ENCODE data around the gene MANSC1.

- RRBS = no CpG with 5 or more reads among the region's 6 CpGs
Measured at GRCh38 chr12:11144948-11145590, 10.6 kb upstream of the TAS2R30 start.

DNA sequence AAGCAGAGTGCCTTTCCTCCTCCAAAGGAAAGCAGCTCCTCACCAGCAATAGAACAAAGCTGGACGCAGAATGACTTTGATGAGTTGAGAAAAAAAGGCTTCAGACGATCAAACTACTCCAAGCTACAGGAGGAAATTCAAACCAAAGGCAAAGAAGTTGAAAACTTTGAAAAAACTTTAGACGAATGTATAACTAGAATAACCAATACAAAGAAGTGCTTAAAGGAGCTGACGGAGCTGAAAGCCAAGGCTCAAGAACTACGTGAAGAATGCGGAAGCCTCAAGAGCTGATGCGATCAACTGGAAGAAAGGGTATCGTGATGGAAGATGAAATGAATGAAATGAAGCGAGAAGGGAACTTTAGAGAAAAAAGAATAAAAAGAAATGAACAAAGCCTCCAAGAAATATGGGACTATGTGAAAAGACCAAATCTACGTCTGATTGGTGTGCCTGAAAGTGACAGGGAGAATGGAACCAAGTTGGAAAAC, 18.9 kb downstream of the PRB4 start:
- RRBS = no CpG with 5 or more reads among the region's 10 CpGs

DNA sequence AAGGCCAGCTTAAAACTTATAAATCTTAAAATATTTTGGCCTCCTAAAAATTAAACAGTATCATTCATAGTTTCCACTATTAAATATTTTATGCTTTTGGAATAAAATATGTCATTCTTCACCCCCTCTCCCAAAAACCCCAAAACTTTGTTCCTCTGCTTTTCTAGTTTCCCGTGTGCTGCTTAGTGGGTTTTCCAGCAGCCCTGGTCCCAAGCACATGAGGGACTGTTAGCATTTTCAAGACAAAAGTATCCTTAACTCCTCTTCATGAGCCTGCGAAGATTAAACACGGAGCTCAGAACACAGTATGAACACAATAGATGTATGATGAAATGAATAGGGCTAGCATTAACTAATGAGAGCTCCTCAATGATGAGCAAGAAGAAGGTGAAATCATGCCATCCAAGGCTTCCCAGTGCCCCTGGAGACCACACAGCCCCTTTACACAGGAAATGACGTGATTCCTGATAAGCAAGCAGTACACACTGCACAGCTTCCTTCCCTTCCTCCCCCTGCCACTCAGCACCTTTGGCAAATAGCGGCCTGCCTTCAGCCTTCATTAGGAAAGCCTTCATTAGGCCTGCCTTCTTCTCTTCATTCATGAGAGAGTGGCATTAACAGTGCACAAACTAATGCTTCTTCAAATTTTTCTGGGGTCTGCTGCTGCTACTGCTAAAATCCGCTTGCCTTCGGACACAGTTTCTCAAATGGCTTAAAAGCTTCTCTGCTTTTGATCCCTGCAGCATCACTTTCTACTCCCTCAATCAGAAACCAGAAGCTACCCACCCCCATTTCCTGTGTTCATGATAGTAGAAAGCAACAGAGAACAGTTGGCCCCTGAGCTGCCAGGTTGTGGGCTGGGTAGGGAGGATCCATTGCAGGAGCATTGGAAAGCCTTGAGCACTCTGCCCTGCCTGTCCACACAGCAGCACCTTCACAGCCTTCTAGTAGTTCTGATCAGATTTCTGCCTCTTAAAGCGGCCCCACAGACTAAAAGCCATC, 104.0 kb upstream of the ETV6 start:
- RRBS = no CpG with 5 or more reads among the region's 8 CpGs

DNA sequence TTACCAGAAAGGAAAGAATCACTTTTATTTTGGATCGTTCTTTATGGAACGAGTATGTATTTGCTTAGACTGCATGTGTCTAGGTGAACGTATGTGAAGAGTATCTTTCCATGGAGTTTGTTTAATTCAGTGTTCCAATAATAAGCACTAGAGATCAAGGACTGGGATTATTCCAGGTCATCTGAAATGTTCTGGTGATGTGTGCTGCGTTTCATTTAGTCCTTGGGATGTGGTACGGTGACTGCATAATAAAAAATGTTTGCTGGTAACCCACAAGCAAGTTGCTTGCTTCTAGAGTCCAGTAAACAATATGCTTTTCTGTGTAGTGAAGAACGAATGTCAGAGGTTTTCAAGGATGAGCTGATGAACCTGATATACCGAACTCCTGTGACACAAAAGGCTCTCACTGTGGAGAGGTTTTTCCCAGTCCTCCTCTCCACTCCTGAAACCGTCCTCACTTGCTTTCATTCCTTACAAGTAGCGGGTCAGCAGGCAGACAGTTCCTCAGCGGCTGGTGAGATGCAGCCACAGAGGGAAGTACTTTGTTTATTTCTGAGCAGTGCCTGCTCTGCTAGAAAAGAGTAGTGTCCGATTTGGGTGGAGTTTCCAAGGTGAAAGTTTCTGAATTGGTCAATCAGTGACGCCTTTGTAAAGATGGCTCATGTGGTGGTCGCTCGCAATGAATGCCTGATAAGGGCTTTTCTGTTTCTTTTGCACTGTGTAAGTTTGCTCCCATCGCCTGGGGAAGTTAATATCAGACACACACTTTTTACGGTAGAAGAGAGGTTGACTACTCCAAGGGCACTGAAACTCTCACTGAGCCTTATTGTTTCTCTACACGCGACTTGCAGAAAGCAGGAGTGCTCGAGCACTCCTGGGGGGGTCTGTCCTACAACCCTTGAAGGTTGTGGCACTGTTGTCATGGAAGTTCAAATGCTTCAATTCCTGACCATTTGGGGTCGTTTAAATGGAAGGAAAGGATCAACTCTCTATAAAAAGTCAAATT, 3.0 kb downstream of the ETV6 start:
- RRBS = no CpG with 5 or more reads among the region's 20 CpGs

DNA sequence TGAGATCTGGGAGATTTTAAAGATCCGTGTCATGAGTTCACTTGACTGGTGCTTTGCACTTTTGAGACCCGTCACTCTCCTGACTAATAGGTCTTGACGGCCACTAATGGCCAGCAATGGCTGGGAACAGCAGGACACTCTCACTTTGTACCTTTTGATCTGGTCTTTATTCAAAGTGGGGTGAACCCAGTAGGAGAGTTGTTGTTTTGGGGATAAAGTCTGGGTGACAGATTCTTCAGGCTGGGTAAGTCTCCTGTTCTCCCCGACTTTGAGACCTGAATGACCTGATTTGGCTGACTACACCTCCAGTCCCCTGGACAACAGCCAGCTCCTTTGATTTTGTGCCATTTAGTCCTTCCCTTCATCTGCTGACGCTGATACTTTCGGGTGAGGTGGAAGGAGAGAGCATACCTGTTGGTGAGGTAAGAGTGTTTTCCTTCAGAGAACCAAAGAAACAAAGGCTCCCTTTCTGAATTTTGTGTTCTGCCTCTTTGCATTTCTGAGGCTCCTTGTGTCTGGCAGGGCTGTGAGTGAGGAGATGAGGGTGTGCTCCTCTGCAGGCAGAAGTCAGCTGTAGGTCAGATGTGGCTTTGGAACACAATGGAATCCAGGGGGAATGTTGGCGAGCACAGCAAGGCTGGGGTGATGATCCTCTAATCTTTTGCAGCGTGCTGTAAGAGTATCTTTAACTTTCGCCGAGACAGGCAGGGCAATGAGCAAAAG, 12.0 kb downstream of the ETV6 start:
- RRBS = no CpG with 5 or more reads among the region's 10 CpGs

- RRBS = no CpG with 5 or more reads among the region's 1 CpG
Measured at GRCh38 chr12:11670930-11671284, 21.4 kb downstream of the ETV6 start.

DNA sequence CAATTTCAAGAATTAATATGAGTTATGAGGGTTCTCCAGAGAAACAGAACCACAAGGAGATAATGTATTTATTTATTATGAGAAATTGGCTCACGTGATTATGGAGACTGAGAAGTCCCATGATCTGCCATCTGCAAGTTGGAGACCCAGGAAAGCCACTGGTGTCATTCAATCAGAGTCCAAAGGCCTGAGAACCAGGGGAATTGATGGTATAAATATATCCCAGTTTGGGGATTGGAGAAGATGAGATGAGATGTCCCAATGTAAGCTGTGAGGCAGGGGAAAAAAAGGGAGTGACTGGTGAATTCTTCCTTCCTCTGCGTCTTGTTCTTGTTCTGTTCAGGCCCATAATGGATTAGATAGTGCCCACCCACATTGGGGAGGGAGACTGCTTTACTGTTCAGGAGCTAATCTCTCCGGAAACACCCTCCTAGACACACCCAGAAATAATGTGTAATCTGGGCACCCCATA, 29.1 kb downstream of the ETV6 start:
- RRBS = no CpG with 5 or more reads among the region's 3 CpGs

- RRBS = no CpG with 5 or more reads among the region's 11 CpGs
Measured at GRCh38 chr12:11705003-11705513, 55.6 kb downstream of the ETV6 start.

GRCh38 chr12:11743604-11744270, 94.3 kb downstream of the ETV6 start:
- RRBS = no CpG with 5 or more reads among the region's 11 CpGs

DNA sequence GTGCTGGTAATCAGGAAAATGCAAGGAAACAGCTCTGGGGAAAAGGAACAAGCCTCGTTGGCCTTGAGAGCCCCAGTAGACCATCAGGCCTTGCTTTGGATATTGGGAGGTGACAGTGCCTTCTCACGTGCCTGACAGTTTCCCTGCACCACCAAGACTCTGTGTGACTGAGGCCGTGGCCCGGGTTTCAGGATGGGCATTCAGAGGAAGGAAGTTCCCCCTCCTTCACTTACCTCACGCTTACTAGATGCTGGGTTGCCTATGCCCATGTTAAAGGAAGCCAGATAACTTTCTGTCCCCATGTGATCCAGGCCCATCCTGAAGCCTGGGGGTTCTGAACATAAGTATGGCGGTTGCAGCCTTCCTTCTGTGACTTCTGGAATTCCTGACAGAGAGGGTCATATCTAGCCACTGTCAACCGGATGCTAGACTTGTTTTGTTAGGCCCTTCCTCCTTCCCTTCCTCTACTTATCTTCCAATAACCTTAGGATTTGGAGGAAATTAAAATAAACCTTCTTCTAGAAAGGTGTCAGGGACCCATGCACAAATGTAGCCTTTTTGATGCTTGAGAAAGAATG, 120.8 kb downstream of the ETV6 start:
- RRBS = no CpG with 5 or more reads among the region's 7 CpGs

DNA sequence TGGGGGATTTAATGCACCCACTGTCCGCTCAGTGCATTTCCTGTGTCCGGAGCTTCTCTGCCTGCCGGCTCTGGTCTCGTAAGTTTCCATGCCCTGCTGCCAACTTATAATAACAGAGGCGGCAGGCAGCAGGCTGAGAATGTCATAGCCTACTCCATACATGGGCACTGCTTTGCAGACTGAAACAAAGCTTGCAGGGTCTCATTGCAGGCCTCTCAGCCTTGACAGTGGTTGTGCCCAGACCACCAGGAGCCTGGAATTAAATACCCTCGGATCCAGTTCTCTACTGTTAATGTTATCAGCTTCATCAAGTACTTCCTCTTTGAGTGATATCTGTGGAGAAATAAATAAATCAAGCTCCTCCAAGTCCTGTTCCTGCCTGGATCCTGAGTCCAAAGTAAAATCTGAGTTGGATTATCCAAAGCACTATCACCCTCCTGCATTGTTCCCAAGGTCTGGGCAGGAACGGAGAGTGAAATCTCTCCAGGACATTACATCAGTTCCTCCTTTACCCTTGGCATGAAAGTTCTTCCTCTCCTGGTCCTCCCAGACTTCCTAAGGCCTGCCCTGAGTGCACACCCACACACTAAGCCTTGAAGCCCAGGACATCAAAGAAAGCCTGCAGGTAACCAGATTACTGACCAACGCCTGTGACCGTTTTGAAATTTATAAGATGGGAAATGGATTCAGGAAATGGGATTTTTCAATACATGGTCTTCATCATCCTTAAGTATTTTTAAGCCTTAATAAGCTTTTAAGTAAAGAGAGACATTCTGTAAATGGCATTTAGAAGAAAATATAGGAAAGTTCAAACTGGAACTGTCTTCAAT, 206.8 kb upstream of the BCL2L14 start:
- RRBS = no CpG with 5 or more reads among the region's 9 CpGs

- RRBS = no CpG with 5 or more reads among the region's 9 CpGs
Measured at GRCh38 chr12:12180939-12181668, 85.7 kb downstream of the LRP6 start.

DNA sequence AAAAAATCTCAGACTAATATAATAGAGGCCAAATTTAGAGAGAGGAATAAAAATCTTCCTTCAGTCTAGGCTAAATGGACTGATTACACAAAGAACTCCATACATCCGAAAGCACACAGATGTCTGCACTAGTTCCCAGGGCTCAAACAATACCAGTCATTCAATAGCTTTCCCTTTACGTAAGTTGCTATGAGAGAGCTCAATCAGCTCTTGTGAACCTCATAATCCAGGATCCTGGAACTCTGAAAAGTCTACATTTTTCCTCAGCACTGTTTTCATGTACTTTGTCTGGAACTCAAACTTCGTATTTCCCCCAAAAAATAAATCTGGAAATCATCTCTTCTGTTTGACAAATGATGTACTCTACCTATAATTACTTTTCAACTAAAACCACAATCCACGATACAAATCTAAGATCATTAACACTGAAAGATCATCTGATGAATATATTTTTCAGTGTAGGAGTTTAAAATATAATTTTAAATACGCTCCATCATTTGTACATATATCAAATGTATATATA, 25.8 kb downstream of the LRP6 start:
- RRBS = no CpG with 5 or more reads among the region's 5 CpGs

DNA sequence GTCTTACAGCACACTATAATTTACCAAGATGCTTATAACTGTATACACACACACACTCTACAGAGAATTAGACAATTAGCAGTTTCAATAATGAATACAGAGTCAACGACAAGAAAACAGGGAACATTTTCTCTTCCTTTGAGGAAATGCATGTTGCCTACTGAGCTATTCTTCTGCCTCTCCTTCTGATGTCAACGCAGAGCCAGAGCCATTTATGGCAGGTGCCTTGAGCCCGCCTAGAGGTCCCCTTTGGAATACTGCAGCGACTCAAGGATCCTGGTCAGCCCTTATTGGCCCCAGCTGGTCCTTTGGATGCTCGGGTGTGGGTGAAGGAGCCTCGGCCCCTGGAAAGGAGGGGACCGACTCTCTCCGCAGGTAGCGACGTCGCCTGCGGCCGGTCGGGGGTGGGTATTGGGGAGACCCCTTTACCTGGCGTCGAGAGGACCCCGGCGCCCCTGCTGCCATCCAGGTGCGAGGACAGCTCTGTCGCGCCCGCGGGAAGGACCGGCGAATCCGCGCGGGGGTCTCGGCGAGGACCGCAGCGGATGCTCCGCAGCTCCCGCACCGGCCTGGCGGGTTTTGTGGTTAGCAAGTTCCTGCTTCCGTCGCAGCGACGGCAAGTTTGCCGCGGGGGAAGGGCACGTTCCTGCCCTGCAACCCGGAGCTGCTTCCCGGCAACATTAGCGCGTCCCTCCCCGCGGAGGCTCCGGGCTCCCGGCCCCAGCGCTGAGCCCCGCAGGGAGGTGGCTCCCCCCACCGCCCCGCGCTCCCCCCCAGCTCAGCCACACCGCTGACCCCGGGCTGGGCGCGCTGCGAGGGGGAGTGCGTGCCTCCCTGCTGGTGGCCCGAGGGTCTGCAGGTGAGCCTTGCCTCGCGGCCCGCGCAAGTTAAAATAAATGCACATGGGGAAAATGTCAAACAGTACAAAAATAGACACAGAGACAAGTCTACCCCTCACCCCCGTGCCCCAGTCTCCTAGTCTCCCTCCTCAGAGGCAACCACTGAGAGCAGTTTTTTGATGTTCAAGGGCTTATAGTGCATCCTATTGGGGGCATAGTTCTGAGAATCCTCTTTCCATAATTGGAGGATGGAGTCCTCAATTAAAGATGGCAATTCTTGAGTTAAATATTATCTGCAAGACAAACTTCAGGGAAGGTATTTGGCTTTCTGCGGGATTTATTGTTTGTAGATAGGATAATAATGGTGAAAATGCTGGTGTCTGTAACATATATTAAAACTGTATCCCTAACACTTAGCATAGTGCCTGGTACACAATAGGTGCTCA, at the start of gene MANSC1:
Gene MANSC1 (minus strand): TSS at position 594 of the 1,285 bp plus-strand sequence.
- RRBS = 1% methylated on average over 34 of the region's 69 CpGs

DNA sequence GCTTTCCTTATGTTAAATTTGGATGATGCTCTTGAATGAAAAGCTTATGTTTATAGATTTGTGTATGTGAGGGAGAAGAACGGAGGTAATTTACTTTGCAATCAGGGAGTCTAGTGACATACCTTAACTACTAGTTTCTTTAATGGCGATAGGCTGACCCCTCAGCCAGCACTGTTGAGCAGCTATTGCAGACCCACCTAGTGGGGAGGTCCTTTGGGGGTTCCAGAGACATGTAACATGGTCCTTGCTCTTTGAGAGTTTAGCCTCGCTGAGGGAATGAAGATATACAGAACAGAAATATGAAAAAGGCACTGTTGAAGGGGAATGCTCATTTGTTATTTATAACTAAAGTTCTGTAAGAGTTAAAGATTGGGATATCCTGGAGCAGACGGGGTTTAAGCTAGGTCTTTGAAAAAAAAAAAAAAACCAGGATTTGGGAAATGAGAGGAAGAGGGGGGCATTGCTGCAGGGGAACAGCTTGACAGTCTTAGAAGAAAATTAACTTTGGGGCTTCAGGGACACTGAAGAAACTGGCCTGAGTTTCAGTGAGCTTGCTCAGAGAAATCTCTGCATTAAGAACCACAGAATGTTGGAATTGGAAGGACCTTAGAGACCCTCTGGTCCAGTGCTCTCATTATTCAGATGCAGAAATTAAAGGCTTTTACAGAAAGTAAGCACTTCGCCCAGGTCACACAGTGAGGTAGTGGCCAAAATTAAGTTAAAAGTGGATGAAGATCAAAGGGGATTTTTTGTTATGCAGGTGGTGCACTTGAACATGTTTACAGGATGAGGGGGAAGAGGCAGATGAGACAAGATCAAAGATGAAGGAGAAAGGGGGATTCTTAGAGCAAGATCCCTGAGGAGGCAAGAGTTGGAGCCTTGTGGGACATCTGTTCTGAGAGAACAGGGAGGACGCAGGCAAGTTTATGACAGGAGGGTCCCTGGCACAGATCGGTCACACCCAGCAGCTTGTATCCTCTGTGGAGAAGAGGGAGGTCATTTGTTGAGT, 83.6 kb downstream of the BORCS5 start:
- RRBS = no CpG with 5 or more reads among the region's 7 CpGs

DNA sequence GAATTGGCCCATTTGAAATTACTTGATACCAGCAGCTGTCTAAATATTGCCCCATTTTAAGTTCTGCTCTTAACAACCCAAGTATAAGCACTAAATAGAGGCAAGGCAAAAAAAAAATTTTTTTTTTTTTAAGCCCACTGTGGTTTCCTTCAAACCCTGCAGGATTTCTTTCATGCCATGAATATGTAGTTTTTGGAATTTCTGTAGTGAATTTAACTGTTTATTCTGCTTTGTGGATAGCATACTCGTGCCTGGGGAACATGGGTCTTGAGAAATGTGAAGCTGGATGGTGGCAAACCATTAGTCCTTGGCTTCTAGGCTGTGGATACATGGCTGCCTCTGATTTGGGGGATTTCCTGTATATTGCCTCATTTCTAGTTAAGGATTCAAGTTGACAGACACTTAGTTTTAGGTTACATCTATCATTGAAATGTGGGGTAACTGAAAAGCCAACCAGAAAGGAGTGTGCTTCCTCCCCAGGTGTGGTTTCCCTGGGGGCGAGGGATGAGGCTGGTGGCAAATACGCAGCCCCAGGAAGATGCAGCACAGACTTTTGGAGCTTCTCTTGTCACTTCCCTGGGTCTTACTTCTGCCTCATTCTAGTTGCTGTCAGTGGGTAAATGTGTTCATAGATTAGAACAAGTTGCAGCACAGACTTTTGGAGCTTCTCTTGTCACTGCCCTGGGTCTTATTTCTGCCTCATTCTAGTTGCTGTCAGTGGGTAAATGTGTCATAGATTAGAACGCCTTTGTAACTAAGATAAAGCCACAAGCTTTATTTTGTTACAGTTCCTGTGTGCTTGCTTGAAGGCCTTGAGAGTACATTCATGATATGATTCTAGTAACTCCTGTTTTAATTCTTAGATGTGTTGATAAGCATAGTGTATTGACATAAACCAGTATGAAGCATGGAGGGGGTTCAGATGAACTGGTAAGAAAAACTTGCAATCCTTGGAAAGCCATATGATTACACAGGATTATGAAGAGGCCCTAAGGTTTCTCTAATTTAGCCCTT, 85.0 kb downstream of the BORCS5 start:
- RRBS = no CpG with 5 or more reads among the region's 4 CpGs

- RRBS = no CpG with 5 or more reads among the region's 1 CpG
Measured at GRCh38 chr12:12450842-12451260, 94.0 kb downstream of the BORCS5 start.

GRCh38 chr12:12476650-12477686, 85.7 kb downstream of the DUSP16 start:
- RRBS = no CpG with 5 or more reads among the region's 23 CpGs

DNA sequence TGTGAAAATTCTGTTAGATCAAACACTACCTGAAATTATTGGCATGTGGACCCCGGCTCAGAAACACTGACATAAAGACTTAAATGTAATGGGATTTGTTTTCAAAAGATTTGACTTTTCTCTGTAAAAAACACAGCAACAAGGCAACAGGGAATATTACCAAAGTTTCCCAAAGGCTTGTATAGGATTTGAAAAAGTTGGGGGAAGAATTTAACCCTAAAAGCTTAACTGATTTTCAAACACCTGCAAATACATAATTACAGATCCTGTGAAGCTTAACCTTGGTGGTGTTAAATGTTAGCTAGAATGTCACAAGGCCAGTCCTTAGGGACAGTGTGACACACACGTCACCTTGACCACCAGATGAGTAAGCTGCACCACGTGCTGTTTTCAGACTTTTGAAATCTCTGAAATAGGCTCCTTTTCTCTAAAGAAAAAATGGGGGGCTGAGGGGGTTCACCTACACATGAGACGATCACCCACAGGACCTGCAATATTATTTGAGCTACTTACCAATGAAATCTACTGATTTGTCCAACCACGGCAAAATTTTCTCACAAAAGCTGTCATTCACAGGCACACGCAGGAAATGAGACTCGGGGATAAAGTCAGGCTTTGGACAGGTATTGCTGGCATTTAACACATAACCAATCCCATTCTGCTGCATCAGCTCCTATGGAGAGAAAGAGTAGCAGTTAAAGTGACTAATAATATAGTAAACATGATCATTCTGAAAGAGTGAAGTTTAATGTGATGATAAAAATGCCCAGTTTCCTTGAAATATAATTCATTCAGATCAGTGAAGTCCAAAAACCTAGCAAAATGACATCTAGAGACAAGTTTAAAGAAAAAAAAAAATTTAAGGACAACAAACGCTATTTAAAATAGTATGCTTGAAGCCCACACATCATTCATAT, 75.9 kb downstream of the DUSP16 start:
- RRBS = no CpG with 5 or more reads among the region's 8 CpGs

GRCh38 chr12:12561377-12562527, 911 bp downstream of the DUSP16 start:
- RRBS = 2% methylated on average over 27 of the region's 106 CpGs

All from renal cortical epithelial cell (primary cell).